Breast (tissue), 4 donors: ENCODE data around the gene INSM1.

GRCh38 chr20:20032900-20033574 is 15.9 kb downstream of the NAA20 start:
- PRO-cap, 3 experiments = no peak in any of the 3 experiments

DNA sequence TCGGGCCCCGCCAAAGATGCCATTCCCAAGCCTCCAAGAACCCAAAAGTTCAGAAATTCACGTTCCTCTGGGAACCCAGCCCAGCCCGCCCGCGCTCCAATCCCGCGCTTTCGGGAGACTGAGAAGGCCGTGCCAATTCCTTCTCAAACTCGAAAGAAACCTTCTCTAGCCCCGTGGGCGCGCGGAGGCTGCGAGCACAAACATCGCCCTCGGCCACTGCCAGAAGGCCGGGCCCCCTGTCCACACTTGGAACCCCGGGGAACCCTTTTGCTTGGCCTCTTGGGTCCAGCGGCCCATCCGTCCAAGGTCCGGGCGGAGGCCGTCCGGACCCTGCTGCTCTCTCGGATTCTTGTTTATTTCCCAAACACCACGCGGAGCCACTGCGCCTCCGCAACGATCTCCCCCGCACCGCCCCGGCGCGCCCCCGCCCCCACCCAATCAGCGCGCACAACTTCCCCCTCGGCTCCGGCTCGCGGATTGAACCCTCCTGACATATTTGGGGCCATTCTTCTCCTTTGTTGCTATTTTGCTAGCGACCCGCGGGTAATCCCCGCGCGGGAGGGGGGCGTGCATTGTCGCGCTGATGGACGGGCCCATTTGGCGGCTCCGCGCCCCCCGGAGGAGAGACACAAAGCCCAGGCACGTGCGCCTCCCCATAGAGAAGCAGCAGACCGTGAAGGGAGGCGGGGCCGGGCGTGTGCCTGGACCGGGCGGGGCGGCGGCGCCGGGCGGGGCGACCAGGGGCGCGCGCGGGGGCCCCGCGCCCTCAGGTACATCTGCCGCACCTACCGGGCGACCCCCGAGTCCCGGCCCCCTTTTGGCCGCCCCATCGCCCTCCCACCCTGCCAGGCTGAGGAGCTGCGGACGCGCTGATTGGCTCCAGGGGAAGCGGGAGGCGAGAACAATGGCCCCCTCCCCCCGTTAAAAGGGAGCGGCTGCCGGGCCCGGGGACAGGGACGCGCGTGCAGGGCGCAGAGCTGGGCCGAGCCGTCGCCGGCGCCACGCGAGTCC is at the start of gene INSM1:
INSM1 (plus strand) TSS at position 951 of the 1,011 bp plus-strand sequence.
- PRO-cap, 3 experiments = peak in 1 of 3 experiments; most common plus-strand start position 953 of the sequence (in 1)
- RRBS = 2% methylated on average over 45 of the region's 105 CpGs

DNA sequence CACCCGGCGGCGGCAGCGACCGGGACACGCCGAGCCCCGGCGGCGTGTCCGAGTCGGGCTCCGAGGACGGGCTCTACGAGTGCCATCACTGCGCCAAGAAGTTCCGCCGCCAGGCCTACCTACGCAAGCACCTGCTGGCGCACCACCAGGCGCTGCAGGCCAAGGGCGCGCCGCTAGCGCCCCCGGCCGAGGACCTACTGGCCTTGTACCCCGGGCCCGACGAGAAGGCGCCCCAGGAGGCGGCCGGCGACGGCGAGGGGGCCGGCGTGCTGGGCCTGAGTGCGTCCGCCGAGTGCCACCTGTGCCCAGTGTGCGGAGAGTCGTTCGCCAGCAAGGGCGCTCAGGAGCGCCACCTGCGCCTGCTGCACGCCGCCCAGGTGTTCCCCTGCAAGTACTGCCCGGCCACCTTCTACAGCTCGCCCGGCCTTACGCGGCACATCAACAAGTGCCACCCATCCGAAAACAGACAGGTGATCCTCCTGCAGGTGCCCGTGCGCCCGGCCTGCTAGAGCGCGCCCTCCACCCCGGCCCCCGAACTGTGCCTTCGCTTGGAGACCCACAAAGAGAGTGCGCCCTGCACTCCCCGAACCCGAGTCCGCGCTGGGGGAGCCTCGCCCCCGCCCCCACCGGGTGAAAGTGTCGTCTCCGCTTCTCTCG is 1.5 kb downstream of the INSM1 start:
- PRO-cap, 3 experiments = no peak in any of the 3 experiments
- RRBS = 4% methylated on average over 15 of the region's 74 CpGs

DNA sequence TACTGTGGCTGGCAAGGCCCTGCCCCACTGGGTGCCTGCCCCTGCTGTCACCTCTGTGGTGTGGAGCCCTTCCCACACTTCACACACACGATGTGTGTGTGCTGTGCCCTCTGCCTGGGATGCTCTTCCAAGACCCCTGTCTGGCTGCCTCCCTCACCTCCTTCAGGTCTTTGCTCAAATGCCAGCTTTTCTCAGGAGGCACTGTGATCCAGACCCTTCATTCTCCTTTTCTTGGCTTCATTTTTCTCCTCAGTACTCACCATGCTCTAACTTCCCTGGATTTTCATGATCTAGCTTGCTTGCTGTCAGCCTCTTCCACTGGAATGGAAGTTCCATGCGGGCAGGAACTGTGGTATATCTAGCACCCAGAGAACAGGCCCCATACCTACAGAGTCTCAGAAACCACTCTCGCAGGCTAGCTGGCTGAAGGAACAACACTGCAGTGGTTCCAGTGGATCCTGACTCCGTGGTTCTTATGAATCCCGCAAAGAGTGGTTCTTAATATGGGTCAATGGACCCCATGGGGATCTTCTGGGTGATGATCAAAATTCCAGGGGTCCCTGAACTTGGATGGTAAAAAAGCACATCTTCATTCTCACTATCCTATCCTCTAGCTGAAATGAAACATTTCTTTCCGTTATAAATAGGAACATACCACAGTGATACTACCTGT is 69.7 kb downstream of the INSM1 start:
- PRO-cap, 3 experiments = no peak in any of the 3 experiments
- RRBS = no CpG with 5 or more reads among the region's 6 CpGs

- PRO-cap, 3 experiments = no peak in any of the 3 experiments
- RRBS = no CpG with 5 or more reads among the region's 3 CpGs
Measured at GRCh38 chr20:20473251-20474325, 105.7 kb downstream of the INSM1 start.

GRCh38 chr20:20563533-20564169 is 148.8 kb downstream of the RALGAPA2 start:
- PRO-cap, 3 experiments = no peak in any of the 3 experiments
- RRBS = no CpG with 5 or more reads among the region's 3 CpGs

DNA sequence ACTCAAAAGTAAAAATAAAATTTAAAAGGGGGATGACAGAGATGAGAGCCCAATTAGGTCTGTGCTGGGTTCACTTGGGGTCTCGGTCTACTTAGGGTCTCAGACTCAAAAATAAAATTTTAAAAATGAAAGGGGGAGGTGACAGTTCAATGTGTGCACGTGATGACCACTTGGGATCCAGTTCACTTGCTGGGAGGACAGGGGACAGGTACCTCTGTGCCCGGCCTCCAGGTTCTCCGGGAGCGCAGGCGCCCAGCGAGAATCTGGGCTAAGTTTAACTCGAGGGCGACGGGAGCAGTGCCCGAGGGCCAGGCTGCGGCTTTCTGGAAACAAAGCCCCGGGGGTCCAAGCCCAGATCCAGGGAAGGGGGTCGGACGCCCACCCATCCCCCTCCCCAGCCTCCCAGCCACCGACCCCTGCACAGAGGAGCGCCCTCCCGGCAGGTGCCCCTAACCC is 532 bp downstream of the RALGAPA2 start:
- PRO-cap, 3 experiments = peak in 3 of 3 experiments; most common plus-strand start position 180 of the sequence (in 2)
- RRBS = 2% methylated on average over 10 of the region's 18 CpGs

DNA sequence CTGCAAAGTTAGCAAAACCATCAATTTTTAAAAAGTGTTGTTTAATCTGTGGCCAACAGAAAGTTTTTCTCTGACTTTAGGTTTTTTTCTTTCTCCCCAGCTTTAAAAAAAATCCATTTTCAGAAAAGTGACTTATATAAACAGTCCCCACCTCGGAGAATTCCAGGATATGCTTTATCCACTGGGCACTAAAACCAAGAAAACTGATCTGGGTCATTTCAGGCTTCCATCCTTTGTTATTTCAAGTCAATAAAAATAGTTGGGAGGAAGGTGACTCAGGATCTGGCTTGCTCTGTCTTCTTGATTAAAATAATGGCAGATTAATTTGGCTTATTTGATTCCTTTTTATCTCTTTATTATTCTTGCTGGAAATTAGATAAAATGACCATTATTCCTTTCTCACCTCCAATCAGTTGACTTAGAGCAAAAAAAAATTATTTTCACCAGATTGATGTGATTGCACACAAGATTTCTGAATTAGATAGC is 19.2 kb upstream of the RALGAPA2 start:
- PRO-cap, 3 experiments = no peak in any of the 3 experiments
- RRBS = no CpG with 5 or more reads among the region's 1 CpG

DNA sequence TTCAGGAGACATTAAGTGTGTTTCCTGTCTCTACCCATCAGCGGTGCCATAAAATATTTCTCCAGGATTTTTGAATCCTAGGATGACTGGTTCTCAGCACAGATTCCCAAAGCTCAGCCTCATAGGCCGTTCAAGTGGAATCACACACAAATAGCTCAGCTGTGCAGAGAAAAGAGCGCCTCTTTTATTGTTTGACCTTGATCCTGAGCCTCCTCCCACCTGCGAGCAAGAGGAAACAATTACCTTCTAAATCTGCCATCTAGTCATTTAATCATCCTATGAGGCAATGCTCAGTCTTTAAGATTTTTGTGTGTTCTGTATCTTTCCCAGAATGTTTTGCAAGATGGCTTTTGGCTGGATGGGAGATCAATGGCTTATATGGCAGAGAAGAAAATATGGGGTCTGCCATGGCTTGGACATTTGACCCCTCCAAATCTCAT is 31.9 kb upstream of the RALGAPA2 start:
- PRO-cap, 3 experiments = no peak in any of the 3 experiments
- RRBS = no CpG with 5 or more reads among the region's 4 CpGs

GRCh38 chr20:20761338-20761882 is 49.0 kb upstream of the RALGAPA2 start:
- PRO-cap, 3 experiments = no peak in any of the 3 experiments
- RRBS = no CpG with 5 or more reads among the region's 3 CpGs

DNA sequence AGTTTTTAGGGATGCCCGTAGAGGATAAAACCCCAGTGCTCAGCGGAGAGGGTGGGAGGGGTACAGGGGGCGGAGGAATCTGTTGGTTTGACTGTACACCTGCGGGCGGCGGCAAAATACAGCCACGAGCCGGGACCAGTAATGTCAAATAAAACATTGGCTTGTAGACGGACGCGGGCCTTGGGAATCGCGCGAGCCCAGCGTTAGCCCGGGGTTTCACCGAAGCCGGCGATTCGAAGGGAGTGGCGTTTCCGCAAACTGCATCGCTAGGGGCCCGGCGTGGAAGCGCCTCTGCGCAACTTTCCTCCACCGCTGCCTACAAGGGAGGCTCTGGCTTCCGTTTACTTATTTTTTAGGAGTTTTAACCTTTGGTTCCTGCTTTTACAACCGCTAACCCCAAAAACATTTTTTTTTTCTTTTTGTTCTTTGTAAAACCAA is 25.7 kb upstream of the KIZ start:
- PRO-cap, 3 experiments = no peak in any of the 3 experiments
- RRBS = 9% methylated on average over 7 of the region's 30 CpGs

GRCh38 chr20:21106226-21106545 is 19.7 kb upstream of the KIZ start:
- PRO-cap, 3 experiments = no peak in any of the 3 experiments
- RRBS = no CpG with 5 or more reads among the region's 31 CpGs

GRCh38 chr20:21159837-21160206 is 33.9 kb downstream of the KIZ start:
- PRO-cap, 3 experiments = no peak in any of the 3 experiments
- RRBS = no CpG with 5 or more reads among the region's 5 CpGs

GRCh38 chr20:21515438-21515968 is 1.6 kb upstream of the NKX2-2 start:
- PRO-cap, 3 experiments = no peak in any of the 3 experiments
- RRBS = 6% methylated on average over 10 of the region's 39 CpGs

DNA sequence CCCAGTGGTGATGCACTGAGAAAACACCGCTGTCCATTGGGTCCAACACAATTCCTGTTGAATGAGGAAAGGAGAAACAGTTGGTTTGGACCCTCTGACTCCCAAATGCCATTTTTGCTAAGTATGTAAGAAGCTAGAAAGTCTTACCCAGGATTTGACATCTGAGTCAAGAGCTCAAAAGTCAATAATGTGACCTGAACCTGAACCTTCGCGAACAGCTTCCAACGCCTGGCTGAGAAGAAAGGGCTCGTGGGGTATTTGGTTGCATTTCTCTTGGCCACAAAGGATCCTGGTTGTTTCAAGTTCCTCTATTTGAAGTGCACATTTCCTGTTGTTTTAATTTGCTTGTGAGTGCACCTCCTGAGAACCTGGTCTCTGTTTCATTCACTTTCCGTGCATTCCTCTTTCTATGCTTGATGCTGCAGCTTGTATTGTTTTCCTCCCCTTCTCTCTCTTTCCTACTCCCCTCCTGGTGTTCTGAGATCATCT is 212.6 kb downstream of the FOXA2 start:
- PRO-cap, 3 experiments = no peak in any of the 3 experiments
- RRBS = no CpG with 5 or more reads among the region's 6 CpGs

DNA sequence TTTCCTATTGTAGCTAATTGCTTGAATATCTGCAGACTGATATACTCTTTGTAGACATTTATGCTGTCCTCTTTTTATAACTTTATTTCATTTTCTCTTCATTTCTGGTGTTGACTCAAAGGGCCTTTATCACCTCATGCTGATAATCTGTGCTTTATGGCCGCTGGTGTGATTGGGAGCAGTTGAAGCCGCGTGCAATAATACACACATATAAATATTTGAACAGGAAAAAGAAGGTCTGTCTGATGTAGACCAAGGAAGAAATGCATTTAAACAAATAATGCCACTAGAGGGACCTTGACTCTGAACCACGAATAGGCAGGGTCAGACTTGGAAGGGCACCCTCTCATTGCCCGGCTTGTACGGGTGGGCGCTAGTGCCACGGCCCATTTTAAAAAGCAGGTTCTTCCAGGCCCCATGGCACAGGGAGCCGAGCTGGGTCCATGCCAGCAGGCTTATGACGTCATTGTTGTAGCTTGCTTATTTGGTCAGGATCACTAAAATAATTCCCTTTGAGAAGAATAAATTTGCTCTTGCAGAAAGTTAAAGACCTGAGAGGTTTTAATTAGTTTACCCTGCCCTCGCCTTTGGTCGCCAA is 94.2 kb downstream of the FOXA2 start:
- PRO-cap, 3 experiments = no peak in any of the 3 experiments
- RRBS = no CpG with 5 or more reads among the region's 12 CpGs

- PRO-cap, 3 experiments = no peak in any of the 3 experiments
- RRBS = no CpG with 5 or more reads among the region's 16 CpGs
Measured at GRCh38 chr20:22523590-22524559, 60.5 kb downstream of the FOXA2 start.

GRCh38 chr20:22582467-22582755 is 2.0 kb downstream of the FOXA2 start:
- PRO-cap, 3 experiments = no peak in any of the 3 experiments
- RRBS = 6% methylated on average over 4 of the region's 20 CpGs

- PRO-cap, 3 experiments = no peak in any of the 3 experiments
- RRBS = no CpG with 5 or more reads among the region's 5 CpGs
Measured at GRCh38 chr20:22763560-22764050, 179.2 kb upstream of the FOXA2 start.

DNA sequence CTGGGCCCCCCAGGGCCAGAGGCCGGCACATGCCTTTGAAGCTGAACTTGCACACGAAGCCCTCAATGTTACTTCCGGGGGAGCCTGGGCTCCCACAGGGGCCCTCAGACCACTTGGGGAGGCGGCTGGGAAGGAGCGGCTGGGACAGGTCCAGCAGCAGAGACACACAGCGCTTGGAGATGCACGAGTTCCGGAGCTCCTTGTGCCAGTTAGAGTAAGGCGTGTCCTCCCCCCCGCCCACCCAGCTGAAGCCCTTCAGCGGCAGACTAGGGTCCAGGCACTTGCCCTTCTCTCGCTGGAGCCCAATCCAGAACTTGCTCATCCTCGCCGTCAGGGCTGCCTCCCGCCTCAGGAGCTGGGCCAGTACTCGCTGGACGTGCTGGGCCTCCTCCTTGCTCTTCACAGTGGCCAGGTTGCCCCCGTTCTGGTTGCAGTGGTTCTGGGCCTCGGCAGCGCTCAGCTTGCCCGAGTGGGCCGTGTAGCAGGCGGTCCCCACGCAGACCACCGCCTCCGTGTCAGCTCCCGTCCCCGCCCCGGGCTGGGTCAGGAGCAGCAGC is 442 bp downstream of the CD93 start:
- PRO-cap, 3 experiments = peak in 3 of 3 experiments; most common plus-strand start position 107 of the sequence (in 1); most common minus-strand start position 406 of the sequence (in 1)
- RRBS = 15% methylated on average over 7 of the region's 29 CpGs